ReNcell CX (cell line): ENCODE results near the genes NAPB, CST11 and CST1.

GRCh38 chr20:23094848-23095358, 8.8 kb upstream of the CD93 start:
- PRO-cap: no peak

DNA sequence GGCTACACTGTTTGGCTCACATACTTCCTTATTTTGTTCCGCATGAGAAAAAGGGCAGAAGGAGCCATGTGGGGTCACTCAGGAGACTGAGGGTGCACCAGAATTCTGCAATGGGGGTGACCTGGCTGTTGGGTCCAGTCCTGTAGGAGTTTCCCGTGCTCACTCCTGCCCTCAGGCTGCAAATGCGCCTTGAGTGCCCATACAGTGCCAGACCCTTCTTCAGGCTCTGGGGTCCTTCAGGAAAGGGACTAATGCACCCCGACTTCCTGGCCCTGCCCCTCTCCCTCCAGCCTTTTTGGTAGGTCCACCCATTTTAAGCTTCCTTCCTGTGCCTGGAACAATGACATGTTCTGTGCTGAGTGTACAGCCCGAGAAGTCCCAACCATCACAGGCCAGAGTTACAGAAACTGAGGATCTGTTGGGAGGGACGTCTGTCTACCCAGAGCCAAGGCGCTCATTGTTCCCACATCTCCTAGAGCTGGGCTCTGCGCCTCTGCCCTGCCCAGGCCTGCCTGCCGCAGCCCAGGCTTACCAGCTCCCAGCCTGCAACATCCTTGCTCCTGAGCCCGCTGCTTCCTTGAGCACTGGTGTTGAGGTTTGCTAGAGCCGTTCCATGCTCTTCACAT, 33.5 kb upstream of the CD93 start:
- PRO-cap: no peak

GRCh38 chr20:23125548-23126210, 39.6 kb upstream of the CD93 start:
- PRO-cap: no peak

DNA sequence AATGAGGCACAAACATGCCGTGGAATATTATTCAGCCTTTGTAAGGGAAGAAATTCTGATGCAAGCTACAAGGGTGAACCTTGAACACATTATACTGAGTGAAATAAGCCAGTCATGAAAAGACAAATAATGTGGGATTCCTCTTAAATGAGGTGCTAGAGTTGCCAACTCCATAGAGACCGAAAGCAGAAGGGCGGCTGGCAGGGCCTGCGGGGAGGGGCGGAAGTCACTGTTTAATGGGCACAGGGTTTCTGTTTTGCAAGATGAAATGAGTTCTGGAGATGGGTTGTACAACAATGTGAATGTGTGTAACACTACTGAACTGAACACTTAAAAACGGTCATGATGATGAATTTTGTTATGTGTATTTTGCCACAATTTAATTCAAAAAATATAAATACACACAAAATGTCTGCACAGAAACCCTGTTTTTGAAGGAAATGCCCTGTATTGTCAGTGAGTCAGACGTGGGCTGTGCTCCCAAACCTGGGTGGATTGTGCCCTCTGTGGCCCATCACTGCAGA, 49.6 kb upstream of the CD93 start:
- PRO-cap: no peak

GRCh38 chr20:23149997-23150574, 64.0 kb upstream of the CD93 start:
- PRO-cap: no peak

- PRO-cap: no peak
Observed at GRCh38 chr20:23161935-23162618, 76.0 kb upstream of the CD93 start.

DNA sequence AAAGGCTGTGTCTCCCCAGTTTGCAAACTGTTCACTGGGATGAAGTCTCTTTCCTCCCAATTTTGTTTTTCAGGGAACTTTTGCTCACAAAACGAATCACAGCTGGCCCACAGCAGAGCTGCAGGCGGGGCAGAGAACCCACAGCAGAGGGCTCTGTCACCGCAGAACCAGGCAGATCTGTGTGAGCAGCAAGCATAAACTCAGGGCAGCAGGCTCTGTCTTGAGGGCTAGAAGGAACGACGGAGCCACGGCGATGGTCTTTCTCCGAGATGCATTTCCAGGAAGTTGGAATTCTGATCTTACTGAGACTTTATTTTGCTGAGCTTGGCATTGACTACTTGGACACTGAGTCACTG, 106.5 kb upstream of the NXT1 start:
- PRO-cap: no peak

- PRO-cap: no peak
Observed at GRCh38 chr20:23350990-23351922, 665 bp downstream of the NXT1 start.

GRCh38 chr20:23364658-23365375, 2.8 kb downstream of the GZF1 start:
- PRO-cap: no peak

- PRO-cap: bidirectional peak, plus-strand start at chr20:23421589, minus-strand start at chr20:23421440
Observed at GRCh38 chr20:23421091-23421824, at the start of gene NAPB. Gene NAPB, minus strand, starts transcription at chr20:23421488.

DNA sequence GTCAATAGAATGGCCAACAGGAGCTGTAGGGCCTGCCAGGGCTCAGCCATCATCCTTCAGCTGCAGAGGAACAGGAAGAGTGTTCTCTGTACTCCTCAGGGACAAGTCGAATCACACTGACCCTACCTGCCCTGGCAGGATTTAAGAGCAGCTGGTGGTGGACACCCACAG, at the start of gene CST11:
Gene CST11, minus strand, starts transcription at position 118 of the 171 bp plus-strand sequence.
- PRO-cap: no peak

DNA sequence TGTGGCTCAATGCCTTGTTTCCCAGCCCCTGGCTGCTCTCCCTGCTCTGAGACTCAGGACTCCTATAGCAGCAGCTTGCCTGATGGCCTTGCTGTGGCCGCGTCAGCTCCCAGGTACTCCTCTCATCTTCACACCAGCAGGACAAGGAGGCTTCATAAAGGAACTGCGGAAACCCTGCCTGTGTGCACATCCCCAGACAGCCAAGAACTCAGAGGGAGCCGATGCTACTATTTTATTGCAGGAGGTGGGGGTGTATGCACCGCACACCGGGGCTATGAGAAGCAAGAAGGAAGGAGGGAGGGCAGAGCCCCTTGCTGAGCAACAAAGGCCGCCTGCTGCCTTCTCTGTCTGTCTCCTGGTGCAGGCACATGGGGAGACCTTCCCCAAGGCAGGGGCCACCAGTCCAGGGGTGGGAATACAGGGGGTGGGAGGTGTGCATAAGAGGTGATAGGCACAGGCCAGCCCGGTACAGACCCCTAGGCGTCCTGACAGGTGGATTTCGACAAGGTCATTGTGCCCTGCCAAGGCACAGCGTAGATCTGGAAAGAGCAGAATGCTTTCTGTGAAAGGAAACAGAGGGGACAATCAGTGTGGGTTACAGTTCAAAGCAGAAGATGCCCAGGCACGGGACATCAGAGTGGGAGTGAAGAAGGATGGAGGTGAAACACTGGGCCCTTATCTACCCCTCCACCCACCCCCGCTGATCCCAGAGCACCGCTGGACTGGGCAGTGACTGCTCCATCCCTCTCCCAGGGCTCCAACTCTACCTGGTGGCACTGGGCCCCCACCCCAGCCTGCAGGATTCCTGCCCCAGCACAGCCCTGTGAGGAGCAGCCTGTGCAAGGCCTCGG, 4.1 kb downstream of the CST3 start:
- PRO-cap: no peak

DNA sequence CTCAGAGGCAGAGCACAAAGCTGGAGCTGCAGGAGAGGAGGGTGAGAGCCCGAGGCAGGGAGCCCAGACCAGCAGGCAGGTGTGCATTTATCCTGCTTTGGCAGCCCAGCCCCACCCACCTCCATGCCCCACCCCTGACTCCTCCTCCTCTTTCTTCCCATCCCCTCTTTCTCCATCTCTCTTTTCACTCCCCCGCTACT, at the start of gene CST1:
Gene CST1, minus strand, starts transcription at position 63 of the 200 bp plus-strand sequence.
- PRO-cap: no peak

DNA sequence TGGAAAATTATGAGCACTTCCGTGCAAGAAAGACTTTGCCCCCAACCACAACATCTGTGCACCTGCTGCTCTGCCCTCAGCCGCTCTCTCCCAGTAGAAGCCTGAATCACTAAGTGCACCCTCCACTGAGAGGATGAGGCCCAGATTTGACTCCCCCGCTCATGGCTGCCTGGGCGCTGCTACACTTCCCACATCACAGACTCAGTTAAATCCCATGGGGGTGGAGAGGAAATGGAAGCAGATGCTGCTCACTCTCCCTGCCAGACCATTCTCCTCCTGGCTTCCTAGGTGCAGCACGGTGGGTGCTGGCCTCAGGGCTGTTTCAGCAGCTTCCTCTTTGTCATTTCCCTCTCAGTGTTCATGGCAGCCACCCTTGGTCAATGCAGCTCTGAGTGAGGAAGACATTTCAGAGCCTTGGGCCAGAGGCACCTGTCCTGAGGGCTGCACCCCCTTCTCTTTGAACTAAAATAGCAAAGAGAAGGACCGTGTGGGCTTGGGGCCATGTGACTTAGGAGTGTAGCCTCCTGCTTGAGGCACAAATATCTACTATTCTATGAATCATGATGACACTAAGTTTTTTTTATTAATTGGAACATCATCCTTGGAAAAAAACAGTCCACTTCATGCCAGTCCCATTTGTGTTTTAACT, 4.7 kb downstream of the CST5 start:
- PRO-cap: no peak

GRCh38 chr20:23928662-23929159, 49.2 kb upstream of the CST5 start:
- PRO-cap: no peak

GRCh38 chr20:24027135-24027735, 38.7 kb upstream of the GGTLC1 start:
- PRO-cap: no peak

DNA sequence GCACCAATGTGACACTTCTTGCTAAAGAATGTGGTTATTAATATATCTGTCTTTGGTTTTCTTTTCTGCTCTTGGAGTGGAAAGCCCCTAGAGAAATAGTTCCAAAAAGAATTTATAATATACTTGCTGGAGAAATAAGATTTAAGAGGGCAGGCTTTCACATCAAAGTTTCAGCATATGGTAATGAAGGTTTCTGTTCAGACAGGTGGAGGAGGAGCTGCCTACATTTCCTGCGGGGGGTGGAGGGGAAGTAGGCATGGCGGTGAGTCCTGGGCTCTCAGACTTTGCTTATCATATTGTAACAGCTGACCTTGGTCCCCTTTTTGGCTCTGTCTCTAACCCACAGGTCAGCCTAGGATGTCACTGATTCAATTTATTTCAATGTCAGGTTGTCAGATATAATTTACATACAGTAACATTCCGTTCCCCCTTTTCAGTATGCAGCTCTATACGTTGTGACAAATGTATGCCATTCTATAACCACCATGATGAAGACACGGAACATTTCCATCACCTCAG, 77.5 kb upstream of the GGTLC1 start:
- PRO-cap: no peak

- PRO-cap: no peak
Observed at GRCh38 chr20:24432123-24432447, 37.3 kb upstream of the SYNDIG1 start.

DNA sequence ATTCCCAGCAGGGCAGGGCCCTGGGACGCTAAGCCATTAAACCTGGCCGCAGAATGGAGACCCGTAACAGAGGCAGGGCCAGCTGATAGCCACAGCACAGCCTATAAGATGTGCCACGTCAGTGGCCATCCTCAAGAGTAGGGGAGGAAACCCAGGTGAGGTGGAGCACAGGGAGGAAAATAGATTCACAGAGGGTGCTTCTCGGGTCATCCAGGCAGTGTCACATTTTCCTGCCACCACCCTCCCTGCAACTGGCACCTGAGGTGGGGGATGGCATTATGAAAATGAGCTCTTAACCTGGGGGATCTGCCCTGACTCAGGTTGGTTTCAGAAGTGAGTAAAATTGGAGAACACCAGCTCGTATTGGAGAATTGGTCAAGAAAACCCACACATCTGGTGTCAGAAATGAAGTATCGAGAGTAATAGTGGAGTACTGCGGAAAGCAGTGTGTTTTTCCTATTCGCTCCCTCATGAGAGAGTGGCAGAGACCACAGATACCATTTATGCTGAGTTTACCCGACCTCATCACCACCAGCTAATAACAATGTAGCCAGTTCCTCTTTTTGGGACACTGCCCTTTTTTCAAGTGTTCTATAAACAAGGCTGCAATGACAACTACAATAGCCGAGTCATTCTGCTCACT, 106.3 kb upstream of the CST7 start:
- PRO-cap: no peak

DNA sequence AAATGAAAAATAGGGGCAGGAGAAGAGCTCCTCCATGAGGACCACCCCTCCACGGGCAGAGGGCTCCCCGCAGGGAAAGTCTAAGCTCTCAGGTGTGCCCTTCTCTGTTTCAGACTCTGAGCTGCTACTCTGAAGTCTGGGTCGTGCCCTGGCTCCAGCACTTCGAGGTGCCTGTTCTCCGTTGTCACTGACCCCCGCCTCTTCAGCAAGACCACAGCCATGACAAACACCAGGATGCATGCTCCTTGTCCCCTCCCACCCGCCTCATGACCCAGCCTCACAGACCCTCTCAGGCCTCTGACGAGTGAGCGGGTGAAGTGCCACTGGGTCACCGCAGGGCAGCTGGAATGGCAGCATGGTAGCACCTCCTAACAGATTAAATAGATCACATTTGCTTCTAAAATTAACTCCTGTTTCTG, 10.5 kb downstream of the CST7 start:
- PRO-cap: no peak